ENCODE measurements around a stretch of chr17.

GRCh38 chr17:55444848-55445455 is 23.3 kb upstream of the MMD start:
- PRO-cap, result no peak
- RAMPAGE, long total RNA, 3 experiments, result no peak in any of the 3 experiments

DNA sequence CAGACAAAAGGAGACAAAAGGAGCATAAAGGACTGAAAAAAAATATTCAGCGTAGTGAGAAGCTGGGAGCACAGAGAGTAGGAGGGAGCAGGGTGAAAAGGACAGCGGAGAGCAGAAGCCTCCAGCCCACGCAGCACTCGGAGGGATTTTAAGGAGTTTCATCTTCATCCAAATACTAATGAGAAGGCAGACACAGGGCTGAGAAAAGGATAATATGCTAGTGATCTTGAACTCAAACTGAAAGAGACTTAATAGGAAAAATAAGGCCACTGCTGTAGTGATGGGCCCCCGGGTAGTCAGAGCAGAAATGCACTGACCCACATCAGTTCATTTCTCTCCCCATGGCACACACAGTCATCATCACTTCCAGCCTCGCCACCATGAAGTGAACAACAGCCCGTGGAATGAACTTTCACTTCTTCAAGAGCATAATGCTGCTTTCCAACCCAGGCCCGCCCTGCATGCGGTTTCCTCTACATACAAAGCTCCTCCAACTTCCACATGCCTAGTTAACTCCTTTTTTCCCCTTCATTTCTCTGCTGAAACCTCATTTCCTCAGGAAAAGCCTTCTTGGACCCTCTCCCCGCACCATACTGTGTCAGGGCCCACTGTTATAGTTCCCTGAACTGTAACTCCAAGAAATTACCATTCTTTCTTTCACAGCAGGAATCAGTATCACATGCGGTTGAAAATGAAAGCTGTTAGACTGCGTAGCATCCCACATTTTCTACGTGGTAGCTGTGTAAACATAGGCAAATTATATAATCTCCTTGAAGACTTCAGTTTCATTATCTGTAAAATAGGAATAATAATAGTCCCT is 145.6 kb downstream of the TMEM100 start:
- PRO-cap, result no peak
- RAMPAGE, long total RNA, 3 experiments, result no peak in any of the 3 experiments

DNA sequence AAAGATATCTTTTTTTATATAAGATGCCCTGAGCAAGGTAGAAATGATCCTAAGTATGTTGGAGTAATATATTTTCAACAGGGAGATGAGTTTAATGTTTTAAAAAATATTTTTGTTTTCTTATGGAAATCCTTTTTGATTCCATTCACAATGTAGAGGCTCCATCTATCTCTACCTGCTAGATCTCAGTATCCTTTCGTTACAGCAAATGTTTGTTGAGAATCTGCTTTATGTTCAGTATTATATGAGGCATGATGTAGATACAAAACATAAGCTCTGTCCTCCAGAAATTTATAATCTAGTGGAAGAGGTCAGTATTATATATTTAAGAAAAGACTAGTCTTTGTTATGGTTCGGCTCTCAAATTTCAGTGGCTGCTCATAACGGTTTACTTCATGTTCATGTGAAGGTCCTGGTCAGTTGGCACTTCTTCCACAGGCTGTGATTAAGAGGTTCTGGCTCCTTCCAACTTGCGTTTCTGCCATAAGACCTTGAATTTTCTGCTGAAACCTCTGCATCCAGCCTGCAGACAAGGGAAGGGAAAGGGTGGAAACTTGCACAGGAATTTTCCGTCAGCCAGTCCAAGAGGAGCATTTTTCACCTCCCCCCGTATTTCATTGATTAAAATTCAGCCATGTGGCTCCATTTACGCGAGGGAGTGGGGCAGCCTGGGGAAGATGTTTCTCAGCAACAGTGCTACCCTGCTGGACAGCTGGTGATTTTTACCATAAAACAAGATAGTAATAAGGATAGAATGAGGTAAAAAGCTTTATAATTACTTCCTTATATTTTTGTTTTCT is 110.2 kb downstream of the TMEM100 start:
- PRO-cap, result no peak
- RAMPAGE, long total RNA, 3 experiments, result no peak in any of the 3 experiments

- PRO-cap, result no peak
- RAMPAGE, long total RNA, 3 experiments, result no peak in any of the 3 experiments
These were observed 289 bp downstream of the ANKFN1 start for GRCh38 chr17:56153655-56153873.

GRCh38 chr17:56593999-56595327 is 964 bp downstream of the NOG start:
- PRO-cap, result bidirectional peak, plus-strand start at chr17:56594846, minus-strand start at chr17:56594702
- RAMPAGE, long total RNA, 3 experiments, result no peak in any of the 3 experiments

DNA sequence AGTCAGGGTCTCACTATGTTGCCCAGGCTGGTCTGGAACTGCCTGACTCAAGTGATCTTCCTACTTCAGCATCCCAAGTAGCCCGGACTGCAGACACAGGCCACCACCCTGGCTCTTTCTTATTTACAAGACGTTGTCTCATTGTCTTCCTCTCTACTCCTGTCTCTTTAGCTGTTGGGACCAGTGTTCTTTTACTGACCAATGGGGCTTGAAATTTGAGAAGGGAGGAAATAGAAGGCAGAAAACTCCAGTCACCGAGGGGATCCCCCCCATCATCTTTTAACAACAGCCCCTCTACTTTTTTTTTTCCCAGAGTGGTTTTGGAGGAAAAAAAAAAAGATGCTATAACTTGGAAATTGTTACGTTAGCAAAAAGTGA is 1.2 kb downstream of the SCPEP1 start:
- PRO-cap, result no peak
- RAMPAGE, long total RNA, 3 experiments, result no peak in any of the 3 experiments

- PRO-cap, result unidirectional peak, minus-strand start at chr17:57086791
- RAMPAGE, long total RNA, 3 experiments, result no peak in any of the 3 experiments
These were observed 1.5 kb downstream of the AKAP1 start for GRCh38 chr17:57086688-57086879.

GRCh38 chr17:57091088-57091819 is 6.2 kb downstream of the AKAP1 start:
- PRO-cap, result bidirectional peak, plus-strand start at chr17:57091525, minus-strand start at chr17:57091259
- RAMPAGE, long total RNA, 3 experiments, result no peak in any of the 3 experiments

GRCh38 chr17:57255506-57255914 is 813 bp upstream of the MSI2 start:
- PRO-cap, result unidirectional peak, plus-strand start at chr17:57255805
- RAMPAGE, long total RNA, 3 experiments, result start-site peak on the plus strand in 3 of 3 experiments, at chr17:57255785-57255899 at its widest, 9 to 45 reads per replicate

GRCh38 chr17:57259010-57259692 is 2.8 kb downstream of the MSI2 start:
- PRO-cap, result no peak
- RAMPAGE, long total RNA, 3 experiments, result no peak in any of the 3 experiments

GRCh38 chr17:57295093-57296355 is 39.2 kb downstream of the MSI2 start:
- PRO-cap, result no peak
- RAMPAGE, long total RNA, 3 experiments, result no peak in any of the 3 experiments

GRCh38 chr17:57329556-57329948 is 73.2 kb downstream of the MSI2 start:
- PRO-cap, result no peak
- RAMPAGE, long total RNA, 3 experiments, result no peak in any of the 3 experiments

DNA sequence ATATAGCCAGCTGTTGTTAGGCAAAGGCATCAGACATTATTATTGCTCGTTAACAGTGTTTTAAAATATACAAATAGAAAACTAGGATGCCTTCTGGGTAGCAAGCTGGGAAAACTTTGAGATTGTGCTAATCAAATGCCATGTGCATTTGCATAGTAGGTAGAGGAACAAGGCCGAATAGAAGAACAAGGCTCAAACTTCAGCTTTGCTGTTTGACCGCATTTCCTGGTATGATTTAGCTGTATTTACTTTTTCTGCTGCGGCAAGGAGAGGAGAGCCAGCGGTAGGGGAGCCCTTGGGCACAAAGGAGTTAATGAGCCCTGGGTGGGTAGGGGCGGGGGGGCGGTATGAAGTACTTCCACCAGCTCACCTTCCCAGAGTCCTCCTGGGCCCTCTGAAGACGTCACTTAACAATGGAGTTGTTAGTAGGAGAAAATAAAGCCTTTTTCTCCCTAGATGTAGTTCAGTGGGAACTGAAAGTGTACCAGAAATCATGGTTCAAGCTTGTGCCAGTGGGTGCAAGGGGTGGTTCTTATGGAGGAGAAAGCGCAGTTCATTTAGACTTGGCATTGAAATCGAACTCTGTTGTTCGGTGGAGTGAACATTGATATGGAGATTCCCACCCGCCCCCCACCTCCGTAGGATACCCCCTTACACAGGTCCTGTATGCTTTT is 152.1 kb downstream of the MSI2 start:
- PRO-cap, result no peak
- RAMPAGE, long total RNA, 3 experiments, result no peak in any of the 3 experiments

DNA sequence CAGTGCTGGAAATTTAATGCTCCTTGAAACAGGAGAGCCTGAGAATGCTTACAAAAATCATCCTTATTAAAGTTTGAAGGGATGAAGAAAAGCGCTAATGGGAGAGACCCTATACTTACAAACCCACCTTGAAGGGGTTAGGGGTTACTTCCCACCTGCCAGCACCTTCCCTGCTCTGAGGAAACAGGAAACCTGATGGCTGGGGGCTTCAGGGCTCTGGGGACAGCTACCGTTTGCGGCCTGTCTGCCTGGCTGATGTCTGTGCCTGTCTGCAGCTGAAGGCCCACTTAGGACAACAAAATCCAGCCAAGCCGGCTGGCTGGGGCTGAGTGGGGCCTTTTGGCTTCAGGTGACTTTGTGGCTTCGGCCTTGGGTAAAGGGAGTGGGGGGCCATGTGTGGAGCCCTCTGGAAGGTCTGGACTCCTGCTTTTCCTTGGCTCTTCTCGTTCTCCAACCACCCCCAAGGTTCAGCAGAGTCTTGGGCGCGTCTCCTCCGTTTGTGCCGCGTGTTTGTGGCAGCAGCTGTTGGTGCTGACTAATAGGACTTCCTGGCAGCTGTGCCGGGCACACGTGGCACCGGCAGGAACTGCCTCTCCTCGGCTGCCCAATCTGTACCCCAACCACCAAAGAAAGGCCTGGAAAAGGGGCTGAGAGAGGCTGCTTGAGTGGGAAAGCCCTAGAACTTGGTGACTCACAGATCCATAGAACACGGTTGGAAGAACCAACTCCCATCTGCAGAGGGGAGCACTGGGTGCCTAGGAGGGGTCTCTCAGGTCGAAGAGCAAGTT is 186.7 kb downstream of the MSI2 start:
- PRO-cap, result unidirectional peak, minus-strand start at position 512 of the sequence
- RAMPAGE, long total RNA, 3 experiments, result no peak in any of the 3 experiments

- PRO-cap, result no peak
- RAMPAGE, long total RNA, 3 experiments, result no peak in any of the 3 experiments
These were observed 209.9 kb downstream of the CCDC182 start for GRCh38 chr17:57534829-57536065.

- PRO-cap, result no peak
- RAMPAGE, long total RNA, 3 experiments, result no peak in any of the 3 experiments
These were observed 192.9 kb downstream of the CCDC182 start for GRCh38 chr17:57551896-57552955.

DNA sequence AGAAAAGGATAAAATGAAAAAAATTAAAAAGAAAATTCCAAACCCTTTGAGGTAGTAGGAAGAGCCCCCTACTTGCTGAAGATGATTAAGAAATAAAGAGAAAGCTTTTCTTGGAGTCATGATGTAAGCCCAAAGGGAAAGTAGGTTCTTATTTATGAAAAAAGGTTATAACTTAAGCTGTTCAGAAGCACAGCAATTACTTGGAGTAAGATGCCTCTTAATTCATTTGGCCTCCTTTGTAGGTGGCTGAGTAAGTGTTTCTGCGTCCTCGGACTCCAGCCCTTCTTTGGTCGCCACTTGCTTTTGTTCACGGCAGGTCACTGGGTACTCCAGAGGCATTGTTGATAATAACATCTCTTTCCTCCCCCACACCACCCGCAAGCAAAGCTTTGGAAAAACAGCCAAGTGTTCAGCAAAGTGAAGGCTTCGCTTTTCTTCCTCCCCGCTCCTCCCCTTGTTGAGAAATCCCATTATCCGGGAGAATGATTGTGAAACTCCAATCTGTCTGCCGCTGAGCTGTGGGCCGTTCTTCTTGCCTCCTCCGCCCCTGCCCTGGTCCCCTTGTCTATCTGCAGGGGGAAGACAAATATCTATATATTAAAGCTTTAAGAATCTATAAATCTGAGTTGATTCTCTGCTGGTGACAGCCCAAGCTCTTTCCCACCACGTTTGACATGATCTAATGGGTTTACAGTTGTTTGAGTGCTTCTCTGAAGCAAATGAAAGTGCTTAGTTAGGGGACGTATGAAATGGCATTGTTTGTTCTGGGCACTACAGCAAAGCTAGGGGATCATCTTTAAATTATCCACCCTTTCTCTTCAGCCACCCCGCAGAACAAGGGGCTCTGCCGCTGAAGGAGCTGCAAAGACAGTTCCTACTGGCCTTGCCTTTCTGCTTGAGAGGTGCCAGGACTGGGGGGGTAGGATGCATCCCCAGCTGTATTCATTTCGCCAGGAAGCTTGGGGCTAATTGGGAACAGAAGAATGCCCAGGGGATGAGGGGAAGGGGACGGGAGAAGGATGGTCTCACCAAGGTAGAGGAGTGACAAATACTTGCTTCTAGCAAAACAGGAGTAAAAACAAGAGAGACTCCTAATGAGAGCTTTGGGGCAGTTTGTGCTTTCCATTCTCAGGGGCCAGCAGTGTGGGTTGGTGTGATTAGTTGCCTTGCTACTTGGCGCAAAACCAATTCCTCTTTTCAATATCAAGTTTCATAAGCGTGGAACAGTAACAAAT is 167.1 kb downstream of the CCDC182 start:
- PRO-cap, result unidirectional peak, plus-strand start at position 499 of the sequence
- RAMPAGE, long total RNA, 3 experiments, result no peak in any of the 3 experiments

- PRO-cap, result no peak
- RAMPAGE, long total RNA, 3 experiments, result no peak in any of the 3 experiments
These were observed 141.1 kb downstream of the CCDC182 start for GRCh38 chr17:57603967-57604430.

DNA sequence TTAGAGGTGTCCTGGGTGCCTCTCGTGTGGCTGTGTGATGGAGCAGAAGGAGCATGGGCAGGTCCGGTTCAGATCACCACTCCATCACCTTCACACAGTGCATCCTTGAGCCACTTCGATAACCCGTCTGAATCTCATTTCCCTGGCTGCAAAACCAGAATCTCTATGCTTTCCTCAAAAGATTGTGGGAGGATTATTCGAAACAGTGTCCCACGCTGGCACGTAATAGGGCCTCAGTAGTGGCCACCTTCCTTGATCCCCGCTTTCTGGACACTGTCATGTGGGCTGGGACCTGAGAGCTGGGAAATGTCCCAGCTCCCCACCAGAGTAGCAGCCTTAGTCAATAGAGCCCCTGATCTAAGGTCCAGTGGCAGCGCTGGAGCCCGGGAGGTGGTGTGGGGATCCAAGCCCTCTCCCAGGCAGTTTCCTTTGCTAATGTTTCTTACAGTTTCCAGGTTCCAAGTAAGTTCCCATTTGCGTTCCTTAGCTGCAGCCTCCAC is 69.8 kb downstream of the CCDC182 start:
- PRO-cap, result no peak
- RAMPAGE, long total RNA, 3 experiments, result no peak in any of the 3 experiments

- PRO-cap, result bidirectional peak, plus-strand start at chr17:57833248, minus-strand start at chr17:57833199
- RAMPAGE, long total RNA, 3 experiments, result no peak in any of the 3 experiments
These were observed 16.7 kb downstream of the MRPS23 start for GRCh38 chr17:57833077-57833684.